Trachea (tissue), 1 donor: Measurements from ENCODE around the genes SLC25A17 and ACO2.

- PRO-cap, result no peak
Observed at GRCh38 chr22:40543627-40544227, 92.8 kb downstream of the MRTFA start.

DNA sequence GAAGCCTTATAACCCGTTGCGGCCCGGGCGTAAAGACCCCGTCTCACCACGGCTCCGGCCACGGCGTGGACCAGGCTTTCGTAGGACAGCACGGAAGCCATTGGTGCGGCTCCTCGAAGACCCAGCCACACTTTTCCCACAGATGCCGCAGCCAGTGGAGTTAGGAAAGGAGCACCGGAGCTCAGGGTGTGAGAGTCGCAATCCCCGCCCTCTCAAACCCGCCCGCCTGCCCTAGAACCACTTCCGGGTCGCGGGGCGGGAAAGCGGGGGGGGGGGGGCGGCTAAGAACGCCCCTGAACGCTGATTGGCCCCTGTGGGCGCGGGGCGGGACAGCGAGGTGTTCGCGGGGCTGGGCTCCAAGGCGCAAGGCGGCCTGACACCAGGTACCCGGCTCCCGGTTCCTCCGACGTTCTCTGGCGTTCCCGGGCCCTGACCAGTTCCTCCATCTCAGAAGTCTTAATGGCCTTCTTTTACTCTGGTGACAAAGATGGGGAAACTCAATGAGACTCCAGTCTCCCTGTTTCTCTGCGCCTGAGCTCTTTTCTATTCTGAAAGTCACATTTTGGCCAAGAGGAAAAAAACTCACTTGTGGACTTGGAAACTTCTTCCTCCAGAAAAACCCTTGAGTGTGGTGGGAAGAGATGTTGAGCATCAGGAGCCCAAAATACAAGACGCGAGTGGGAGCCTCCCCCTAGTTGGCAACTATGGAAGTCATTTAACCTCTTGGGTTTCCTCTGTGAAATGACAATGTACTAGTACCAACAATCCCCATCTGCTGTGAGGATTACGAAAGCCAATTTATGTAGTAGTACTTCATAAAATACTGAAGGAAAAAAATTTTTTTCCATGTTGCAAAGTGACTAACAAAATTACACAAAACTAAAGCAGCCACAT is at the start of gene SLC25A17:
Gene SLC25A17 (minus strand): TSS at position 199 of the 894 bp plus-strand sequence.
- PRO-cap, result bidirectional peak, plus-strand start at position 340 of the sequence, minus-strand start at position 233 of the sequence

DNA sequence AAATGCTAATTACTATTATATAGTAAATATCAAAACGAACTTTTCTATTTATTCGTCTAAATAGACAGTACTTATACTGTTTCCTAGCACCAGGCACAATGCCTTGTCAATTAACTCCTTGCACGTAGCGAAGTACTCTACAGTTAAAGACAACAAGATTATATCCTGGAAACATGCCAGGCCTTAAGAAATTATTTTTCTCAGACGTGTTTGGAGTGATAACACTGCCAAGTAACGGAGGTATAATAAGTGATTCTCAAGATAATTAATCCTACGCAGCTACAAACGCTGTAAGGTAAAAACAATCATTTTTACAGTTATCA is 834 bp downstream of the ST13 start:
- PRO-cap, result no peak

- PRO-cap, result bidirectional peak, plus-strand start at chr22:41022755, minus-strand start at chr22:41022629
Observed at GRCh38 chr22:41022450-41023224, 69.8 kb upstream of the EP300 start.

GRCh38 chr22:41117165-41118078 is 25.0 kb downstream of the EP300 start:
- PRO-cap, result no peak

- PRO-cap, result no peak
Observed at GRCh38 chr22:41151735-41152065, 53.4 kb upstream of the L3MBTL2 start.

GRCh38 chr22:41256676-41257446 is 16.1 kb upstream of the CHADL start:
- PRO-cap, result no peak

GRCh38 chr22:41280072-41280641 is 5.8 kb downstream of the RANGAP1 start:
- PRO-cap, result no peak

GRCh38 chr22:41295330-41295564 is 6.1 kb upstream of the ZC3H7B start:
- PRO-cap, result no peak

GRCh38 chr22:41380844-41381340 is 850 bp upstream of the TEF start:
- PRO-cap, result bidirectional peak, plus-strand start at chr22:41381009, minus-strand start at chr22:41380959; bidirectional peak, plus-strand start at chr22:41381555, minus-strand start at chr22:41381263

- PRO-cap, result no peak
Observed at GRCh38 chr22:41401931-41402943, 20.5 kb downstream of the TEF start.

DNA sequence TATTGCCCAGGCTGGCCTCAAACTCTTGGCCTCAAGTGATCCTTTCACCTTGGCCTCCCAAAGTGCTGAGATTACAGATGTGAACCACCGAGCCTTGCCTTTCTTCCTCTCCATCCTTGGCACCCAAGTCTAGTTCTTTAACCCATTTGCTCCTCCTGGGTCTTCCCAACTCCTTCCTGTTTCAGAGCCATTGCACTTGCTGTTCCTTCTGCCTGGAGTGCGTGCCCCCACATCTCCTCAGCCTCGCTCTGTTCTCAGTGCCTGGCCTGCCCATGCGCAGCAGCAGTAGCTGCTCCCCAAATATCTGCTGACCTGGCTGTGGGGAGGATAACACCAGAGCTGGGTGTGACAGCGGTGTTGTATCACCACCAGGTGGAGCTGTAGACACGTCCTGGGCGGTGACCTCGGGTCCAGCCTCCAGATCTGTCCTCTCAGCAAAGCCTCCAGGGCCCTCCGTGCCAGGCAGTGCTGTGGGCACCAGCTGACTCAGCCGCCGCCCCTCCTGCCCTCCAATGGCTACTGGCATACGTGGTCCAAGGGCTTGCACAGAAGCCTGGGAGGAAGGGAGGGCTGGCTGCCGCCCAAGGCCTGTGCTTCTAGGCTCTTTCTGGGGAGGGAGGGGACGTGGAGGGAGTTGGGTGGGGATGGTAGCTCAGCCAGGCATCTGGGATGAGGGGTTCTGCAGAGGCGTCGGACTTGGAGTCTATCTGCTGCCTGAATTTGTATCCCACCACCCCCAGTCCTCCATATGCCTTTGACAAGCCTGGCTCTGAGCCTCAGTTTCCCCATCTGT is 22.1 kb downstream of the TEF start:
- PRO-cap, result bidirectional peak, plus-strand start at position 548 of the sequence, minus-strand start at position 433 of the sequence

GRCh38 chr22:41442006-41442833 is 4.4 kb downstream of the TOB2 start:
- PRO-cap, result no peak

DNA sequence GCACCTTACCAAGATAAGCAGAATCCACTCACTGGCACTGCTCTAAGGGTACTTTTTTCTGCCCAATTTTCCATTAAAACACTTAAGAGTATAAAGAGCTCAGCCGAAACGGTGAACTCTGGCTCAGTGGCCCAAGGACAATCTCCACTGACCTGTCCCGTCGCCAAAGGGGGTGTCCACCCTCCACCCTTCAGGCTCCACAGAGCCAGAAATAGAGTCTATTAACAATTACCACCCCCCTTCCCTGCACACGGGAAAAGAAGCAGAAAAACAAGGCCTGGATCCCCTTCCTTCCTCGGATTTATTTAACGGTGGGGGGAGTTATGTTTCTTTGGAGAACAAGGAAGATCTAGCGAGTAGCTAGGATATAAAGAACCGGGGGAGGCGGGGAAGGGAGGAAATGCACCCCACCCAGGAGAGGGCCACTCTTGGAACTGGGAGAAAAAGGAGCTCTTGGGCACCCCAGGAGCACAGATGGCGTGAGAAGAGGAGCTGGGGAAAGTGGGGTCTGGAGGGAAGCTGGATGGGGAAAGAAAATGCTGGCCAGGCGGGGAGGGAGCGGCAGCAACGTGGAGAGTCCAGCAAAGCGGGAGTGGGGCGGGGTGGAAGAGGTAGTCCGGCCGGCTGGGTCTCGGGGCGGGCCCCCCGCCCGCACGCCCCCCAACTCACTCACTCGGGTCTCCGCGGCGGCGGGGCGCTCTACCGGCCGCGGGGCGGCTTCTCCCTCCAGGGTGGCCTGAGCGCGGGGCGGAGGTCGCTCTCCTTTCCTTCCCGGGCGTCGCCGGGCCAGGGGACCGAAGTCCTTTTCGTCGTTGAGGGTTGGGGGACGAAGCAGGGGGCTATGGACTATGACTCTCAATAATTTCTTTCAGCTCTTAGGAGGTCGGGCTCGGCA is 648 bp downstream of the TOB2 start:
- PRO-cap, result unidirectional peak, minus-strand start at position 149 of the sequence

DNA sequence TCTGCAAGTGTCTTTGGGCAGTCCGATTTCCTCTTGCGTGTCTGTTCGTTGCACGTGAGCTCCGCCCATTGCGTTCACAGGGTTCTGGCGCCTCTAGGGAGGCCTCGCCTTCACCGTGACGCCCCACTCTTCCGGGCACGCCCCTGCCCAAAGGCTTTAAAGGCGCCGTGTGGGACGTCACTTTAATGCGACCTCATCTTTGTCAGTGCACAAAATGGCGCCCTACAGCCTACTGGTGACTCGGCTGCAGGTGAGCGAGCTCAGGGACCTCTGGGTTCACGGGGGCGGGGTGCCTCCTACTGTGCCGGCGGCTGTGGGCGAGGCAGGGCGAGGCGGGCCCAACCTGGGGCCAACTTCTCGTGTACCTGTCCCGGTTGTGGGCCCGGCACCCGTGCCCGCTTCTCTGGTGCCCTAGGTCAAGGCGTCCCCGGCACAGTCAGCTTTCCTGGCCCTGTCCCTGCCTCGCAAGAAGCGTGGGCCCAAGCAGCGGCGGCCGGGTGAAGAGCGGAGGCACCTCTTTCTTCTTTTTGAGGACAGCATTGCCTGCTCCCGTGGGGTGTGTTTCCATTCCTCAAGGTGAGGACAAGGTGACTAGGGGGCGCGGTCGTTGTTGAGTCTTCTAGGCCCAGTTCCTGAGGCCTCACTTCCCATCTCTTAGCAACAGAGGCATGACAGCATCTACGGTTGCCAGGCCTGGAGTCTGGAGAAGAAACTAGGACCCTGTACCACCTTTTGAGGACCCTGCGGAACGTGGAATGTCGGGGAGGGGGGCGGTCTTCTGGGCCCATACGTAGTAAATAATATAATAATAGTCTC is at the start of gene ACO2:
Gene ACO2 (plus strand): TSS at position 185 of the 816 bp plus-strand sequence.
- PRO-cap, result bidirectional peak, plus-strand start at position 185 of the sequence, minus-strand start at position 130 of the sequence

DNA sequence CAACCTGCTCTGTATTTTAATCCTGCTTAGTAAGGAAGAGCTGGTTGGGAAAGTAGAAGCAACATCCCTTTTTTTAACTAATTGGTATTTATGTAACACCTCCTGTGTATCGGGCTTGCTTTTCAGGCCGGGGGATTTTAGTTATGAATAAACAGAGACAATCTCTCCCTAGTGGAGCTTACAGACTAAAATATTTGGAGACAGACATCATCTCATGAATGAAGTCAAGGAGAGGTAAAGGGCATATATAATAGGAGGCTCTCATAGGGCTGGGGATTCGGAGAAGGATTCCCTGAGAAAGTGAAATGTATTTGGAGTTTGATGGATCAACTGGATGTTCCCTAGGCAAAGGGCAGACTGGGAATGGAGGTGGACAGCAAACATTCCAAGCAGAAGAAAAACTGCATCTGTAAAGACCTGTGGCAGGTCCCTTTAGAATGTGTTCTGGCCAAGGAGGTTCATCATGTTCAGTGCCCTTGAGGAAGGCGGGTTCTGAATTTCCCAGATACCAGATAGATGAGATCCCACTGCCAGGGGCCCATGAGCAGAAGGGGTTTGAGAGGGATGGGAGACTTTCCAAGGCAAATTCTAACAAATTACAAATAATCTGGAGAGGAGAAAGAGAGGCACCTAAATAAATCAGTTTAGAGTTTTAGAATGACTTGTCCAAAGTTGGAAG is 22.0 kb downstream of the ACO2 start:
- PRO-cap, result no peak

GRCh38 chr22:41512790-41513209 is 31.5 kb downstream of the POLR3H start:
- PRO-cap, result no peak

GRCh38 chr22:41522433-41523091 is 21.7 kb downstream of the POLR3H start:
- PRO-cap, result no peak

DNA sequence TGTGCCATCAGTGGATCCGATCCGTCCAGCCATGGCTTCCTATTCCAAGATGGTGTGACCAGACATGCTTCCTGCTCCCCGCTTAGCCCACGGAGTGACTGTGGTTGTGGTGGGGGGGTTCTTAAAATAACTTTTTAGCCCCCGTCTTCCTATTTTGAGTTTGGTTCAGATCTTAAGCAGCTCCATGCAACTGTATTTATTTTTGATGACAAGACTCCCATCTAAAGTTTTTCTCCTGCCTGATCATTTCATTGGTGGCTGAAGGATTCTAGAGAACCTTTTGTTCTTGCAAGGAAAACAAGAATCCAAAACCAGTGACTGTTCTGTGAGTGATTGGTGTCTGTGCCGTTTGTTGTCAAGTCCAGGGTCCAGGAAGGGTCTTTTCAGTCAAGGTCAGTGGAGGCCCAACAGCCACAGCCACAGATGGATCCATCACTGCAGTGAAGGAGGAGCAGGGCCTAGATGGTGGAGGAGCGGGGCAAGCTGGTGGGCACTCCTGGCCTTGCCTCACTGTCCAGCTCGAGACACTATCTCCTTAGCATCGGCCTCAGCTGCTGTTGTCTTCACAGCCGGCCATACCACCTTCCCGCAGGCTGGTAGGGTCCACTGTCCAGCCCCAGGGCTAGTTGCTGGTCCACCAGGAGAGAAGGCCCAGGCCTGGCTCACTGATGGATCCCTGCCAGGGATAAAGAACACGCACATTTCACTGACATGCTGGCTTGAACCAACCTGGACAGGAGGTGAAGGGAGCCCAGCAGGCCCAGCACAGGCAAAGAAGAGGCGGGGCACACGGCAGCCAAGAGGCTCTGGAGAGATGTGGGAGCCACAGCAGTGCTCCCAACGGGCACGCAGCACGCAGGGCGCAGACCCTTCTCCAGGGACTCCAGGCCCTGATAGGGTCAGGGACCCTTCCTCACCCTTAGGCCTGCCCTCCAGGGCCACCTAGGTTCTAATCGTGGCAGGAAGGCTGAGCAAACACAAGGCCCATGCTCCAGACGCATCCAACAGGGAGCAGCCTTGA is 15.3 kb downstream of the POLR3H start:
- PRO-cap, result no peak

GRCh38 chr22:41664536-41665582 is 23.8 kb downstream of the SNU13 start:
- PRO-cap, result no peak